GM12892 (cell line): ENCODE measurements around the gene TEKT5.

GRCh38 chr16:9610671-9611049 lies 519.2 kb downstream of the HAPSTR1 start:
- RRBS: no CpG with 5 or more reads among the region's 5 CpGs

DNA sequence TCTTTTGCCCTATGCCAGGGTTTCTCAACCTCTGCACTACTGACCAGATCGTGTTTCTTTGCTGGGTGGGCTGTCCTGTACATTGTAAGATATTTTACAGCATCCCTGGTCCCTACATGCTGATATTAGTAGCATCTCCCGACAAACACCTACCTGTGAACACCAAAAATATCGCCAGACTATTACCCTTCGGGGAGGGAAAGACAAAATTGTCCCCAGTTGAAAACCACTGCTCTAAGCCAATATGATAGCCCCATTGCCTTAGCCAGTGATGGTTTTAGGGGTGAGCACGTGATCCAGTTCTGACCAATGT lies 136.4 kb downstream of the GRIN2A start:
- RRBS: no CpG with 5 or more reads among the region's 5 CpGs

- RRBS: no CpG with 5 or more reads among the region's 3 CpGs
Measured at GRCh38 chr16:10393688-10394403, 8.0 kb downstream of the ATF7IP2 start.

- RRBS: no CpG with 5 or more reads among the region's 7 CpGs
Measured at GRCh38 chr16:10405222-10405841, 19.5 kb downstream of the ATF7IP2 start.

- RRBS: 83% methylated on average over 4 of the region's 11 CpGs
Measured at GRCh38 chr16:10694654-10695138, at the start of gene TEKT5. Gene TEKT5, minus strand, starts transcription at chr16:10694930.

GRCh38 chr16:10750981-10751428 lies 7.4 kb downstream of the NUBP1 start:
- RRBS: 42% methylated on average over 3 of the region's 11 CpGs

GRCh38 chr16:10827959-10828541 lies 9.5 kb upstream of the TVP23A start:
- RRBS: no CpG with 5 or more reads among the region's 9 CpGs

DNA sequence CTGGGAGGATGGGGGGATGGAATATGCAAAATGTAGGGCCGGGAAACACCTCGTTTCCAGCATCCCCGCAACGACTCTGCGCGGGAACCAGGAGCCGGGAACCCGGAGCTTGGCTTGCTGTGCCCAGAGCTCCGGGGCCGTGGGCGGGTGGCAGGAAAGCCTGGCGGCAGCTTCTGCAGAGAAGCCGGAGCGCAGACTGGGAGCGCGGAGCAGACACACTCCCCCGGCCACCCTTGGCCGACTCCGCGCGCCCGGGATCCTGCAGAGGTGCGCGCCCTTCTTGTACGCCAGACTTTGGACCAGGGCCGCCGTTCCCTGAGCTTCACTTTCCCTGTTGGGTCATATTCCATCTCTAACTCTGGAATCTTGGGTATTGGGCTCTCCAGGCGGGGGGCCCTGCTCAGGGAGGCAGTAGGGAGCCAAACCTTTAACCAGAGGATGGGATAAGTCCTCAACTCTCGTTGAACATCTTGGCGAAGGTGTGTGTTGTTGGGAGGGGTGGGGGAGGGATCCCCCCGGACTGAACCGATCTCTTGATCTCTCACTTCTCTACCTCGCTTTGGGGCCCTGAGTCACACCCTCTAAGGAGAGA lies 2.2 kb downstream of the CIITA start:
- RRBS: 2% methylated on average over 15 of the region's 33 CpGs

GRCh38 chr16:10992751-10993317 lies 48.5 kb downstream of the CLEC16A start:
- RRBS: no CpG with 5 or more reads among the region's 9 CpGs

DNA sequence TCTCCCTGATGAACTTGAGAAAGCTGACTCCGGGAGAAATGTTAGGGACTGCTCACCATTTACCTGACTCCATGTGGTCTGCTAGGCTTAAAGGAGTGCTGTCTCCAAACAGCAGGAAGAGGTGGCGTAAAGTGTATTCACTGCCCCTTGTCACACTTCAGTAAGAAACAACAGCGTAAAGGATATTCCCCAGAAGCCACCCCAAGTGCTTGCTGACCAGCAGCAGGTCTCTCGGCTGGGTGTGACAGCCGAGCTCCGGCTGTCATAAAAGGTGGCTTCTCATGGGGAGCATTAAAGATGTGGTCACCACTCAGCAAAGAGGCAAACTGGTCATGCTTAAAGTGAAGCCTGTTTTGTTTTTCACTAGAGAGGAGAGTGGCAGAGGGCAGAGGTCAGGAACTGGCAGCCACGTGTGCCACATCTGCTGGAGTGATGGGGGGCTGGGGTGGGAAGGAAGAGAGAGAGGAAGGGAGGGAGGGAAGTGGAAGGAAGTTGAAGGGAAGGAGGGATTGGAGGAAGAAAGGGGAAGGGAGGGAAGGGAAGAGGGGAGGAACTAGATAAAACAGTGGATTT lies 119.2 kb downstream of the CLEC16A start:
- RRBS: no CpG with 5 or more reads among the region's 7 CpGs

GRCh38 chr16:11082397-11082979 lies 138.1 kb downstream of the CLEC16A start:
- RRBS: no CpG with 5 or more reads among the region's 7 CpGs

GRCh38 chr16:11213532-11213790 lies 42.5 kb downstream of the SOCS1 start:
- RRBS: no CpG with 5 or more reads among the region's 5 CpGs

- RRBS: 1% methylated on average over 18 of the region's 50 CpGs
Measured at GRCh38 chr16:11255602-11256035, 385 bp downstream of the SOCS1 start.

DNA sequence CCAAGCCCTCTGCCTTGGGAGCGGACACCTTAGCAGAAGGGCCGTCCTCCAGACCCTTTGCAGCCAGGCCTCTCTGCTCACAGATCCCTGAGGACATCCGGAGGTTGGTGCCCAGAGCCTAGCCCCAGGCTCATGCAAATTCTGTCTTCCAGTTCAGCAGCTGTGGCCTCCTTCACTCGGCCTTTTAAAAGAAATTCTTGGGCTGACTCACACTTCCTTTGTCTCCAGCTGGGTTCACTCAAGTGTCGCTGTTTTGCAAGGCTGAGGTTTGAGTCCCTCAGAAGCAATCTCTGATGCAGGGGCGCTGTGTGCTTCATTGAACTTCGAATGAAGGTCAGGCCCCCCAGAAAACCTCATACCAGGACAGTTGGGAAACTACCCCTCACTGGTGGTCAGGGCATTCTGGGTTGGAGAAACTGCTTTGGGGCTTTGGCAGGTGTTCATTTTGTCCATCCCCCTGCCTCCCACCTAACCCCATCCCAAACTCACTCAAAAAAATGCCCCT lies 16.7 kb upstream of the RMI2 start:
- RRBS: no CpG with 5 or more reads among the region's 7 CpGs

DNA sequence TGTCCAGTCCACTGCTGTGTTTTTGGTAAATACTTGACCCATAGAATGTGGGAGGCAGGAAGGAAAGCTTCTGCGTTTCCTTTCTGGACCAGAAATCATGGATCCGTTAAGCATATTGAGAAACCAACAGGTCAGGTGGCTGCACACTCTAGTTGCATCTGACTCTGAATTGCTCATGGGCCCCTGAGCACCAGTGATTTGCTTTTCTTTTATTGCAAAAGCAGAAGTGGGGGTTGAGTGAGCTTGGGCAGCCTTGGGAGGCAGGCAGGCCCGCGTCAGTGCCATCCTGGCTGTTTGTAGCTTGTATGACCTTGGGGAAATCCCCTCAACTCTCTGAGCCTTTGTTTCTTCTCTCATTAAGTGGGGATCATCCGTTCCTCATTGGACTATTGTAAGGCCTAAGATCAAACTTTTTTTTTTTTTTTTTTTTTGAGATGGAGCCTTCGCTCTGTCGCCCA lies 25.3 kb downstream of the RMI2 start:
- RRBS: no CpG with 5 or more reads among the region's 7 CpGs

GRCh38 chr16:11379448-11379883 lies 34.2 kb downstream of the RMI2 start:
- RRBS: no CpG with 5 or more reads among the region's 7 CpGs

DNA sequence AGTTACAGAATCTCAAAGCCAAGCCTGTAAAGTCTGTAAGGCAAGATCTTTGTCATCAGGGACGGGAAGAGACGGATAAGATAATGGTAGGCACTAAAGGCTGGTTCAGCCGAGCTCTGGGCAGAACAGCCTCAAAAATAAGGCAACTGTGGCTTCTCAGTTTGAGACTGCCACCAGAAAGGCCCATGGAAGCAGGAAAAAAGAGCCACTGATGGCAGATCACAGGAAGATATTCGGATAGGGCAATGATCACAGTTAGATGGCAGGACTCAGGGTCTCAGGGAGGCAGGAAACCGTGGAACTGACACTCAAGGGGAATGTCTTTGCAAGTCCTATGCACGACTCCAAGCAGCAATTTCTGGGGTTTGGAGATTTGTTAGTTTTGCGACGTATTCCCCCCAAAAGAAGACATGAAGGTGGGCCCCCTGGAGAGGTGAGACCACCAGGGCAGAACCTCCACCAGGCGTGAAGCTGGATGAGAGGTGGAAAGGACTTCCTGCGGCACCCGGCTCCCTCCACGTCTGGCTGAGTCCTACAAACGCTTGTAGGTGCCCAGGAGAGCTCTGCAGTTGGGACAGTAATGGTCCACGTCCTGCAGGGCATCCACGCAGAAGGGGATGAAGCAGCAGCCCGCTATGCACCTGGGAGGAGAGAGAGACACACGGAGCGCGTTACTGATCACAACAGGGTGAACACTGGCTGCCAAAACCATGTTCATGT lies 22.2 kb upstream of the ENSG00000188897 start:
- RRBS: no CpG with 5 or more reads among the region's 19 CpGs

- RRBS: no CpG with 5 or more reads among the region's 10 CpGs
Measured at GRCh38 chr16:11557704-11558323, 28.9 kb downstream of the LITAF start.

DNA sequence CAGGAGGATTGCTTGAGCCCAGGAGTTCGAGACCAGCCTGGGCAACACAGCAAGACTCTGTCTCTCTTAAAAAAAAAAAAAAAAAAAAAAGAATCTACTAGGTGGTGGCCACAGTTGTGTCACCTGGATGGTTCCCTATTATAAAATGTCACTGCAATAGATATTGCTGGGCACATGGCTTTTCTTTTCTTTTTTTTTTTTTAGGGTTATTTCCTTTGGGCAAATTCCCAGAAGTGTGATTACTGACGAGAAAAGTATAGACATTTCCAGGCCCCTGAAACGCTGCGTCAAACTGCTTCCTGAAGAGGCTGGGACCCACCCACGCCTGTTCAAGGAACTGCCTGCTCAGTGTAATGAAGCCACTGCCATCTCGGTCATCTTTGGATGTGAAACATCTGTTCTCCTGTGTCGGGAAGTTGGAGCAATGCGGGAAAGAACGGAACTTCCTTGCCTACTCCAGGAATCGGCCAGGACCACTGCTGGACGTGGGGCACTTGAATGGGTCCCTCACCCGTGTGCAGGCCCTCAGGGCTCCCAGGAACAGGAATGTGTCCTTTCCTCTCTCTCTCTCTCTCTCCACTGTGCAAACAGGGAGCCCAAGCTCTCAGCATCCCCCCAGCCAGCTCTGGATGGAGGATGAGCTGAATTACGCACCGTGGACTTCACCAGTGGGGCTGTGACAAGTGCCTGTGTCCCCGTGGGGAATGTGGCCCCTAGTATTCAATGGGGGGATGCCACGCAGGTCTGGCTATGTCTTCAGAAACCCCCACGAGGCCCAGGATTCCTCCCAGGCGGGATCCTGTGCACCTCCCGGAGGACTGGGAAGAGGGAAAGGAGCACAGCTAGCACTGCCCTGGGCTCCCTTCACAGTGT lies 18.1 kb upstream of the LITAF start:
- RRBS: no CpG with 5 or more reads among the region's 19 CpGs

DNA sequence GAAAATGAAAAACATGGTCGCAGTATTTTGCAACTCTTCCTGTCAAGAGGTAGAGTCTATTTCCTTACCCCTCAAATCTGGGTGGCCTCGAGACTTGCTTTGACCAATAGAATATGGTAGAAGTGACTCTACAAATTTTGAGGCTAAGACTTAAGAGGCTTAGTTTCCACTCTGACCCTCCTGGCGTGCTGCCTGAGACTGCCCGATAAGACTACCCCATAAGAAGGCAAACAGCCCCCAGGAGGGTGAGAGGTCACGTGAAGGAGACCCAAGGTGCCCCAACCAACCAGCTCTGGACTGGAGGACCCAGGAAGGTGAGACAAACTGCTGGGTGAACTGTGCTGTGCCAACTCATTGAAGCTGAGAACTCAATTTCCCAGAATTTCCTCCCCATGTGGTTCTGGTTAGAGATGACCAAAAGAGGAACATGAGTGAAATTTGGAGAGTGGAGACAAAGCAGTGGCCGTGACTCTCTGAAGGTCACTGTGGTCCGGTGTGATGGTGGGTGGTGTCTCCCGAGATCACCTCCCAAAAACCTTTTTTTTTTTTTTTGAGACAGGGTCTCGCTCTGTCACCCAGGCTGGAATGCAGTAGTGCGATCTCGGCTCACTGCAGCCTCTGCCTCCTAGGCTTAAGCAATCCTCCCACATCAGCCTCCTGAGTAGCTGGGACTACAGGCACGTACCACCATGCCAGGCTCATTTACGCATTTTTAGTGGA lies 38.2 kb upstream of the LITAF start:
- RRBS: no CpG with 5 or more reads among the region's 13 CpGs